Fallopian tube (tissue), 1 donor: ENCODE measurements around the gene RHOU.

DNA sequence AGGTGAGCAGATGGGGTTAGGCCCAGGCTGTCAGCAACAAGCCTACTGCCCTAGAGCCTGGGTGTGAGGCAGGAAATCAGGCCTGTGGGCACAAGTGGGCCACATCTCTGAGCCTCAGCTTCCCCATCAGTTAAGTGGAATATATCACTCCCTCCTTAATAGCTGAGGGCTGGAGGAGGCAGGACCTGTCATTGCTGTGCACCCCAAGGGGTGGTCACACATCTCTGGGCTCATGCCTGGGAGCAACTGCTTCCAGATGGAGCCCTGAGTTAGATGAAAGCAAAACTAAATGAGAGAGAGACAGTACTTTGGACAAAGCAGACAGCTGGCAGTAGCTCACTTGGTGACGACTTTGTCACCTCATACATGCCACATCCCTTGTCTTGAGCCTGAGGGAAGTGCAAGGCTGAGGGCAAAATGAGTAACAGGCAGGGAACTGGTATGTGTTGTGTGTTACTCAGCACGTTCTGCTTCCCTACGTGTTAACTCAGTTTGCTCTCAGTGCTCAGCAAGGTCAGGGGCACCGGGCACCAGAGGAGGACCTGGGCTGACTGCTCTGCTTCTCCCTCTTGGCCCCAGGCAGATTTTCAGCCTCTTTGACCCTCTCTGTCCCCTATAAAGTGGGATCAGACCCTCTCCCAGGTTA is 48.3 kb downstream of the TRIM11 start:
- PRO-cap: no peak

- PRO-cap: no peak
Measured at GRCh38 chr1:228423393-228423988, 1.7 kb downstream of the H3-4 start.

DNA sequence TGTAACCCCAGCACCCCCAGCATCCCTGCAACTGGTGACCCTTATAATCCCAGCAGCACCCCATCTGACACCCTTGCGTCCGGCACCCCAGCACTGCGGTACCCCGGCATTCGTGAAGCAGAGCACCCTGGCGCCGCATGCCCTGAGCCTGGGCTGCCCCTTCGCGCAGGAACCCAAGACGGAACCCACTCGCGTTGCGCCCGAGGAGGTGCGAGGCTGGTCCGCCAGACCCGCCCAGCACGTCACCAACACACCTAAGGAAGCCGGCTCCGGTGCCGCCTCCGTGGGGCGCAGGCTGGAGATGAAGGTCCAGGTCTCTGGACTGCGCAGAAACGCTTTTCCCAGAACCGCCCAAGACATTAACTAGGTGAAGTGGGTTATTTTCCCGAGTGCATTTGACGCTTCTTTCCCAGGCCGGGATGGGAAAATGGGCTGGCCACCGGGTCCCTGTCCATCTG is 13.3 kb downstream of the H2BC26 start:
- PRO-cap: unidirectional peak, plus-strand start at position 78 of the sequence

- PRO-cap: unidirectional peak, plus-strand start at chr1:228735154; bidirectional peak, plus-strand start at chr1:228735479, minus-strand start at chr1:228735331
Measured at GRCh38 chr1:228734753-228735747, at the start of gene RHOU. Gene RHOU (plus strand): TSS chr1:228735479.

- PRO-cap: no peak
Measured at GRCh38 chr1:228782859-228783931, 47.9 kb downstream of the RHOU start.

- PRO-cap: no peak
Measured at GRCh38 chr1:228842000-228842712, 106.9 kb downstream of the RHOU start.

- PRO-cap: unidirectional peak, plus-strand start at chr1:228852370
Measured at GRCh38 chr1:228851940-228852566, 116.8 kb downstream of the RHOU start.

- PRO-cap: bidirectional peak, plus-strand start at chr1:229171027, minus-strand start at chr1:229170933
Measured at GRCh38 chr1:229170648-229171335, 100.1 kb upstream of the RAB4A start.

DNA sequence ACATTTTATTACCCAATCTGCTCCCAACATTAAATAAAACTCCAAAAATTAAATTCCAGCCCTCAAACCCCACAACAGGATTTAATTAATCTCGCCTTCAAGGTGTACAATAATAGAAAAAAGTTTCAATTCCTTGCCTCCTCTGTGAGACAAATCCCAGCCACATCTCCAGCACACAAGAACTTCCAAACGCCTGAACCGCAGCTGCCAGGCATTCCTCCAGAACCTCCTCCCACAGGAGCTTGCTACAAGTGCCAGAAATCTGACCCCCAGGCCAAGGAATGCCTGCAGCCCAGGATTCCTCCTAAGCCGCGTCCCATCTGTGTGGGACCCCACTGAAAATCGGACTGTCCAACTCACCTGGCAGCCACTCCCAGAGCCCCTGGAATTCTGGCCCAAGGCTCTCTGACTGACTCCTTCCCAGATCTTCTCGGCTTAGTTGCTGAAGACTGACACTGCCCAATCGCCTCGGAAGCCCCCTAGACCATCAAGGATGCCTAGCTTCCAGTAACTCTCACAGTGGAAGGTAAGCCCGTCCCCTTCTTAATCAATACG is 94.4 kb upstream of the RAB4A start:
- PRO-cap: unidirectional peak, plus-strand start at position 257 of the sequence

DNA sequence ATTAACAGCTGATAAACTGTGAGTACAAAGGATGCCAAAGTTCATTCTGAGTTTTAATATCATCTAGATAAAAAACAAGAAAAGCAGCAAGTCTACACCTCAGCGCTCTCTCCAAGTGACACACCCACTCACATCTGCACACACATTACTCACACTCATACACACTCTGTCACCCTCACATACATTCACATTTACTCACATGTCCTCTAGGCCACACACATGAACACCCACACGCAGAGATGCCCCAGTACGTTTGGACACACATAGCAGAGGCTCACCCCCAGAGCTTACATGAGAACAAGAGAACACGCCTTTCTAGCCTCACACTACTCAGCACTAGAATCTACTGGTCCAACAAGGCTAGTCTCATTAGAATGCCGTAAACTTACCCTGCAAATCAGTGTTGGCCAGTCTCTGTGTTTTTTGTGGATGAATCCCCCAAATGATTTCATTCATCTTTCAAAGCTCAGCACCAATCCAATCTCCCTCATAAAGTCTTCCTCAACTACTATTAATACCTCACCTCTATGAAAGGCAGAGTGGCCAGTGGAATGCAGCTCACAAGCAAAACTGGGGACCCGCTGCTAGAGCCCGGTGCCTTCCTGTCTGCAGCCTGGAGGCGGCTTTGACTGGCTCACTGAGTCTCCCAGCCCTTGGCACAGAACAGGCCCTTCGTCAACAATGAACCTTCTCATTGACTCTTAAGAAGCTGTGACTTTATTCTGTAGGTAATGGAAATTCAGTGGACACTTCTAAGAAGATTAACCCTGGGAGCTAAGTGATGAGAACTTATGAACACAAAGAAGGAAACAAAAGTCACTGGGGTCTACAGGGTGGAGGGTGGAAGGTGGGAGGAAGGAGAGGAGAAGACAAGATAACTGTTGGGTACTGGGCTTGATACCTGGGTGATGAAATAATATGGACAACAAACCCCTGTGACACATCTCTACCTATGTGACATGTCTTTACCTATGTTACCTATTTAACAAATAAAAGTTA is 87.0 kb upstream of the RAB4A start:
- PRO-cap: no peak

GRCh38 chr1:229227494-229227992 is 43.4 kb upstream of the RAB4A start:
- PRO-cap: no peak

GRCh38 chr1:229229016-229229420 is 41.9 kb upstream of the RAB4A start:
- PRO-cap: bidirectional peak, plus-strand start at chr1:229229385, minus-strand start at chr1:229229216

- PRO-cap: bidirectional peak, plus-strand start at chr1:229231615, minus-strand start at chr1:229231406
Measured at GRCh38 chr1:229231149-229231790, 39.6 kb upstream of the RAB4A start.

- PRO-cap: no peak
Measured at GRCh38 chr1:229412043-229412500, 21.8 kb downstream of the ACTA1 start.

- PRO-cap: unidirectional peak, plus-strand start at chr1:229558007
Measured at GRCh38 chr1:229557843-229558384, 593 bp downstream of the ABCB10 start.

DNA sequence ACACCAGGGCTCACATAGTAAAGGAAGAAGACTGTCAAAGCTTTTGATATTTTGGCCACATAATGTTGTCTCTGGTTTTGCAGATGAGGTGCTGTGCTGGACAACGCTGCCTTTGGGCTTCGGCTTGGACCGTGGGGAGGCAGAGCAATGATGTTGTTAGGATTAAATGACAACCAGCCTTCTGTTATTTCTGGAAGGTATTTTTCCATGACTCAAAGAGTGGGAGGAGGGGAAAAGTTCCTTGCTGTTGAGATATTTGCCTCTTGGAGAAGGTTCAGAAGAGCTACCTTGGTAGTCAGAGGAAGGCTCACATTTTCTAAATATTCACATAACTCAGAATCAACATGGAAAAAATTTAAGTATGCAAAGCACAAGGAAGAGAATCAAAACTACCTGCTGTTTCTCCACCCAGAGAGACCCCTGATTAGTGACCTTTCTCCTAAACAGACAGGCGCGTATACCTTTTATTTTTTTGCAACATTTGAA is 187.2 kb upstream of the GALNT2 start:
- PRO-cap: no peak

DNA sequence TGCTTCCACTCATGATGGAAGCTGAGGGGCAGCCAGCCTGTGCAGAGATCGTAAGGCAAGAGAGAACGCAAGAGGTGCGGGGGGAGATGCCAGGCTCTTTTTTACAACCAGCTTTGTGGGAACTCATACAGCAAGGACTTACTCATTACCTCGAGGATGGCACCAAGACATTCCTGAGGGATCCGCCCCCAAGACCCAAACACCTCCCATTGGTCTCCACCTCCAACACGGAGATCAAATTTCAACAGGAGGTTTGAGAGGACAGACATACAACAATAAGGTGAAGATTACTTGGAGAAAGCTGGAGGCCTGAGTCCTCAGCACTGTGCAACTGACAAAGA is 20.0 kb upstream of the GALNT2 start:
- PRO-cap: no peak

DNA sequence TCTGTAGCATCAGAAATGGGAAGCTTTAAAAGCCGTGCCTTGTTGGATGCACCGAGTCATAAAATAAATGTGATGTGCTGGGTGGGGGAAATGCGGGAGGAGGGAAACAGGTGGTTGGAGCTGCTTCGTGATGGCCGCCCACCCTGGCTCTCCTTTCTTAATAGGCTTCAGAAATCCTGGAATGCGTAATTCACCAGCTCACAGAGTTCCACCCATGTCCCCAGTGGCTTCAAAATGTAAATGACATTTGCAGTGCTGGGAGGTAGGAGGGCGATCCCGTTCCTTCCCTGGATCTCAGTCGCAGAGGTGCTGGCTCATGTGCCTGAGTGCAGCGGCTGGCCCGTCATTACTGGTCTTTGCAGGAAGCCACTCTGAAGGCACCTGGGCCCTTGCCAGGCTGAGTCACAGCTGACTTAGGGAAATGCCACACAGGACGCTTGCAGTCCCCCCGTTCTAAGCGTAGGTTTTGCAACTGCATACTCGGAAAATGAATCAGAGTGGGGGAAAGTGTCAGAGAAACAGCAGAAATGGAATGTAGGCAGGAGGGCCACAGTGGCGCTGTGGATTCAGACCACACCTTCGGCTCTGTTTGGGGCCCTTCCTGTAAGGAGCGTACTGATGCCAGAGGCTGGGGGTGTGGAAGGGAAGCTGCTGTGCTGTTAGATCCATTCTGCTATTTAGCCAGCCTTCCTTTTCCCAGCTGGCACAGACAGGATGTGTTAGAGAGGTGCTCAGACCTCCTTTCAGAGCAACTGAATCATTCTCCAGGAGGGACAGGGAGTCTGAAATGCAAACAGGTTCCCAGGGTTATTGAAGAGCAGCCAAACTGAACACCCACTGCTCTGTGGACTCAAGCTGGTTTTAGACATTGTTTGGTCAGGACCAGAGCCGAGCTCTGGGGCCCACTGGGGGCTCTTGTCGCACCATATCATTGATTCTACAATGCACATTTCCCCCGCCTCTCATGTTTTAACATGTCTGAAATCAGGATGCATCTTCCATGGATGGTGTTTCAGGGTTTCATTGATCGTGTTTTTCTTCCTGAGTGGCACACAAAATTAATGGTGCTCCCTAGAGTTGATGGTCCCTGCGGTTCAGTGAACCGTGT is 37.8 kb downstream of the GALNT2 start:
- PRO-cap: bidirectional peak, plus-strand start at position 495 of the sequence, minus-strand start at position 351 of the sequence; unidirectional peak, plus-strand start at position 706 of the sequence

GRCh38 chr1:230149984-230150362 is 82.9 kb downstream of the GALNT2 start:
- PRO-cap: no peak

- PRO-cap: no peak
Measured at GRCh38 chr1:230158579-230159380, 91.7 kb downstream of the GALNT2 start.